Heart right ventricle (tissue), 2 donors: ENCODE measurements around a stretch of chr3.

- PRO-cap, 2 experiments, result no peak in any of the 2 experiments
These were observed 38.0 kb upstream of the LEKR1 start for GRCh38 chr3:156788262-156788541.

DNA sequence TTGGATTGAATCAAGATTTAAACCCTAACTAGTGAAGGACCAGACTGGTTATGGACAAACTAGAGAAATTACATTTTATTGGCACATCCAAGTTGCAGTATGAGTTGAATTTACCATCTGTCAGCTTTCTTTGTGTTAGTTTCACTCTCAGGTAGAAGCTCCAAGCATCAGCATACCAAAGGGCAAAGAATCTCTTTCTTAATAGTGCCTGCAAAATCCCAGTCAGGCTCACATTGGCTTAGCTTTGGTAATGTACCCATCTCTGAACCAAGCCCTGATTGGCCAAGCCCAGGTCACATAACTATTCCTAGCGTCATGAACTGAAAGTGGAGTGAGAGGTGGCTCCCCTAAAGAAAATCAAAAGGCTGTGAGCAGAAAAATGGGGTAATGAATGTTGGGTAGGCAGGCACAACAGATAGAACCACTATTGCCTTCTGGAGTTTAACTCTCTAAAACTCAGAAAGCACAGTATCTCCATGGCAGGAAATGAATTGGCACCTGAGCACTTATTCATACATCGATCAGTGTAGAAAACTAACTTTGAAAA is 66.8 kb downstream of the CCNL1 start:
- PRO-cap, 2 experiments, result peak in 1 of 2 experiments; most common plus-strand start position 324 of the sequence (in 1); most common minus-strand start position 174 of the sequence (in 1)

DNA sequence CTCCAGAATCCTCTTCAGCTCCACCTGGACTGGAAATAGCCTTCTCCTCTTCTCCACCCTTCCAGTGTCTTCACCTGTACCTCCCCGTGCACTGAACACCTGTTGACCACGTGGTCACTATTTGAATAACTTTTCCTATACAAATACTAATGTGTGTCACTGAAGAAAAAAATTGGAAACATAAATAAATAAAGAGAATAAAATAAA is 52.9 kb downstream of the CCNL1 start:
- PRO-cap, 2 experiments, result no peak in any of the 2 experiments

DNA sequence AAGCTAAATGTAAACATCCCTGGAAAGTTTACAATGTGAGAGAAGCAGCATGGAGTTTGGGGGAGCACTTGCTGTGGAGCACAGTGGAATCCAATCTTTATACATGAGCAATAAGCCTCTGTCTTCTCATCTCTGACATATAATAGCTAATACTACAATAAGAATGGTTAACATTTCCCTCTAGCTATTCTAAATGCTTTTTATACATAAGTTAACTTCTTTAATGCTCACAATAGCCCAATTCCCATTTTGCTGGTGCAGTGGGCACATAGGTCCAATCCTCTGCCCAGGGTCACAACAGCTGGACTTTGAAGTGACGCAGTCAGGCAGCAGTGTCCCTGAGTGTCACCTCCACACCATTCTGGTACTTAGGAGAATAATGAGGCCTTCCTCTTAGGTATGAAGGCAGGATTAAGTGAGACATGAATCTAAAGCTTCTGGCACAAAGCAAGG is 26.4 kb downstream of the CCNL1 start:
- PRO-cap, 2 experiments, result no peak in any of the 2 experiments

DNA sequence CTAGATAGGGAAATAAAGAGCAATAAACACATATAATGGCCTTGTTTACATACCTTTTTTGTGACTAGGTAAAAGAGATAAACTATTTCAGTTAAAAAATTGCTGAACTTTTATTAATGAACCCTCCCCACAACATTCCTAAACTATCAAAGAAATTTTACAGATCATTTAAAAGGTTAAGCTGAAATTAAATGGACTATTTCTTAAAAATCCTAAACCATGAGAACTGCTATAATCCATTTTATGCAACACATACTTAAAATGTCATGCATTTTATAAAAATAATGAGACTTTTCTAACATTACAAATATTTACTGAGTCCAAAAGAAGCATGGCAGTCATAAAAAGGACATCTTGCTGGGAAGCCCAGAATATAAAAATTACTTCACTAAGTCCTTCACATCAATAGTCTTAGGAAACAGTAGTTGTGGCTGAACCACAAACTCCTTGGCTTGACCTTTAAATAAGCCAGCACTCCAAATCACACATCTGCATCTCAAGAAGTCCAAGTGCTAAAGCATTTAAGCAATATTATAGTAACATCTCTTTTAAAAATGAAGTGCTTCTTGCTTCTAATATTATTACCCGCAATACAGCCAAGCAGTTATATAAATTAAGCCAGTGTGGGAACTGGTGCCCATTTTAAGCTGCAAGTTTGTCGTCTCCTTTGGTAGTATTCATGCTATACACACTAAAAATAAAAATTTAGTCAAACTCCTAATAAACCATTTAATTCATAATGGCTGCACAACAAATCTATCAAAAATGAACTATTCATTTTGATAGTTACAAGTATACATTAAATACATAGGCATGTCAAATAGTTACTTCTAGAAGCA is 8.8 kb downstream of the CCNL1 start:
- PRO-cap, 2 experiments, result no peak in any of the 2 experiments

GRCh38 chr3:157154142-157154585 is 5.8 kb downstream of the CCNL1 start:
- PRO-cap, 2 experiments, result no peak in any of the 2 experiments

DNA sequence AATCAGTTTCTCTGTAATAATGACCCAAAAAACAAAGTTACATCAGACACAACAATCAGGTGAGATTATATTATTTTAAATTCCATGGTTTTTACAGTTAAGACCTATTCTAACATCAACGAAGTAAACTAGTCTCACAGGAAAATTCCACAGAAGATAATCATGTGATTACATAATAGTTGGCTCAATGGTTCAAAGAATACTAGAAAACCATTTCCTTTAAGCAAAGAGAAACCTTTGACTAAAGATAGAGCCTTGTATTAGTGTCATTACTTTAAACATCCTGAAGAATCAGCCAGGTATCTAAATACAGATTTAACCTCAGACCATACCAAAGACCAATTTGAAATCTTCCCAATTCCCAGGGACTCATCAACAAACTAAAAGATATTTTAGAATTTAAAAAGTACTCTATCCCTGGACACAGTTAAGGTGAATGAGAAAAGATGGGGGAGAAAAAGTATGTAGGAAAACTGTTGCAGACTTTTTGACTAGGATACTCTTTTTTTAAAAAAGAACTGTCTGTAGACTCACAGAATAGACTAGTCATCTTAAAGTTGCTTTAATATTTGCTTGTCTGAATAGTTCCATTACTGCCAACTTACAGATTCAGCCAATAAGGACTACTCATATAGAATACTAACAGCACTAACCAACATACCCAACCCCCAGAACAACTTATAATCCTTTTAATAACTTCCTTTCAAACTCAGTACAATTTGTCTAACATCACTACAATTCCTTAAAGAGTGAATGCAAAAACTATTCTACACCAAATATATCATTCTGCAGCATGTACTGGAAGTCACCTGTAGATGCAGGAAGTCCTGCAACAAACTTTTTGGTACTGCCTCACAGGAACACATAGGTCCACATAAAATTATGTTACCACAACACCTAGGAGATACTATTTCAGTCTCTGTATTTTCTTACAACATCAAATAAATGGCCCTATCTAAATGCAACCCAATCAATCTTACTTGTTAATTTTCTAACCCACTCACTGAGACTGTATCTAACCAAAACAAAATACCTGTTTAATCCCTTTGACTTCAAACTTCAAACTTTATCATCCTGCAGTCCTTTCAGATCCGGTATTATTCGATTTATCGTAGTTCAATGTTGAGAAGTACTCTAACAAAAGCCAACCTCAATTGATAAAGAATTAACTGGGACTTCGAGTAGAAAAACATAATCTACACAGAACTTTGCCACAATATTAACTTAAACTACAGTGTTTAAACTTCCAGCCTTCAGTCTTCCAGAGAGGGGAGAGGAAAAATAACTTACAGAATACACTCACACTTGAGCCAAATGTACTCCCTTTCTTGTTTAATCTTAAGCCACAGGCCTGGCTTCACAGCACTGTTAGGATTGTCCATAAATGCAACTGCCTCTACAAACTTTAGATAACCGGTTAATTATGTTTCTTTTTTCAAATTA is 2.2 kb downstream of the CCNL1 start:
- PRO-cap, 2 experiments, result no peak in any of the 2 experiments

DNA sequence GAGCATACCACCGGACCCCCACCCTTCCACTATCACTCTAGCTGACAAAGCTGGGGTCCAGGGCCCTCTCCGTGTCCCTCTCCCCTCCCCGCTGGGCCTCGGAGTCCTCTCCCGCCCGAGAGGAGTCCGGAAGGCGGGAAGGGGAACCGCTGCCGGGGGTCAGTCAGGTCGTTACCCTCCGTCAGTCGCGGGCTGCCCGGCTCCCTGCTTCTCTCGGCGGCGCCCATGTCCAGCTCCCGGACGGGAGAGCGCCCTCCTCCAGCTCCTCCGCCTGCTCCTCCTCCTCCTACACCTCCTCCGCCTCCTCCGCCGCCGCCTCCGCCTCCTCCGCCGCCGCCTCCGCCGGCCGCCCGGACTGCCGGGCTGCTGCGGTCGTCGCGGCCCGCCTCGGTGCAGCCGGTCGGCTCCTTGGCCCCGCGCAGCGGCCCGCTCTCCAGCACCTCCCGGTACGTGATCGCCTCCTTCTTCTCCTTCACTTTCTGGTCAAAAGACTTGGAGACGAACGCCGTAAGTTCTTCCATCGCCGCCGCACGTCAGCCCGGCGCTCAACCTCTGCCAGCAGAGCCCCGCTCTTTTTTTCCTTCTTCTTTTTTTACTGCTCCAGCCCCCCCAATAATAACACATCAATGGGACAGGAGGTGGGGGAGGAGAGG is 590 bp downstream of the SHOX2 start:
- PRO-cap, 2 experiments, result no peak in any of the 2 experiments

DNA sequence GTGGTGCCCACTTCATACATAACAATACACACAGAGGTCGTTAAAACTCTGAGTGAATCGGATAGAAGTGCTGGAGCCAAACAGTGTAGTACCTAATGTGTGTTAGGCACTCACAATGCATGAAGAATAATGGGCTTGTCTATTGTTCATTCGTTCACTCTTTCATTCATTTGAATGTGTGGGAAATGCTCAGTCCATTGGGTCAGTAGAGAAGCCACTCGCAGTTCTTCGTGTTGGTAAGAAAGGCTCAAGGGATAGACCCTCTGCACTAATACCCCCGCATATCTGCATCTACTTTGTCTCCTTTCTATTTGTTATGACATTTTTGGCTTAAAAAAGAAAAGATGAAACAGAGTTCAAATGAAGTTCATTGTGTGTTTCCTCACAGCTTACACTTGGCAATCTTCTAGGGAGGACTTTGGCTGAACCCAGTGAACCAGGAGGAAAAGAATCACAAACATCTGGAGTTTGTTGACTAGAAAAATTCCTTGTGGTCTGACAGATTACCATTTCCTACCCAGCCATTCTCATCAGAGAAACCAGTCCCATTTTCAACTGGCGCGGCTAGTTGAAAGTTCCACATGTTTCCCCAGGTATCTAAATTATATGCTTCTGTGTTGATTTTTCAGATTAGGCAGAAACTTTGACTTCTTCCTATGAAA is 32.8 kb upstream of the MFSD1 start:
- PRO-cap, 2 experiments, result no peak in any of the 2 experiments

DNA sequence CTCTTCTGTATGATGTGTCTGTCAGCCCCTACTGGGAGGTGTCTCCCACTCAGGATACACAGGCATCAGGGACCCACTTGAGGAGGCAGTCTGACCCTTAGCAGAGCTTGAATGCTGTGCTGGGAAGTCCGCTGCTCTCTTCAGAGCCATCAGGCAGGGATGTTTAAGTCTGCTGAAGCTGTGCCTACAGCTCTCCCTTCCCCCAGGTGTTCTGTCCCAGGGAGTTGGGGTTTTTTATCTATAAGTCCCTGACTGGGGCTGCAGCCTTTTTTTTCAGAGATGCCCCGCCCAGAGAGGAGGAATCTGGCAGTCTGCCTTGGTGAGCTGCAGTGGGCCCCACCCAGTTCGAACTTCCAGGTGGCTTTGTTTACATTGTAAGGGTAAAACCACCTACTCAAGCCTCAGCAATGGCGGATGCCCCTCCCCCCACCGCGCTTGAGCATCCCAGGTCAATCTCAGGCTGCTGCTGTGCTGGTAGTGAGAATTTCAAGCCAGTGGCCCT is 78.1 kb upstream of the IQCJ start:
- PRO-cap, 2 experiments, result no peak in any of the 2 experiments

- PRO-cap, 2 experiments, result no peak in any of the 2 experiments
These were observed 100.7 kb downstream of the IQCJ start for GRCh38 chr3:159169653-159170322.

DNA sequence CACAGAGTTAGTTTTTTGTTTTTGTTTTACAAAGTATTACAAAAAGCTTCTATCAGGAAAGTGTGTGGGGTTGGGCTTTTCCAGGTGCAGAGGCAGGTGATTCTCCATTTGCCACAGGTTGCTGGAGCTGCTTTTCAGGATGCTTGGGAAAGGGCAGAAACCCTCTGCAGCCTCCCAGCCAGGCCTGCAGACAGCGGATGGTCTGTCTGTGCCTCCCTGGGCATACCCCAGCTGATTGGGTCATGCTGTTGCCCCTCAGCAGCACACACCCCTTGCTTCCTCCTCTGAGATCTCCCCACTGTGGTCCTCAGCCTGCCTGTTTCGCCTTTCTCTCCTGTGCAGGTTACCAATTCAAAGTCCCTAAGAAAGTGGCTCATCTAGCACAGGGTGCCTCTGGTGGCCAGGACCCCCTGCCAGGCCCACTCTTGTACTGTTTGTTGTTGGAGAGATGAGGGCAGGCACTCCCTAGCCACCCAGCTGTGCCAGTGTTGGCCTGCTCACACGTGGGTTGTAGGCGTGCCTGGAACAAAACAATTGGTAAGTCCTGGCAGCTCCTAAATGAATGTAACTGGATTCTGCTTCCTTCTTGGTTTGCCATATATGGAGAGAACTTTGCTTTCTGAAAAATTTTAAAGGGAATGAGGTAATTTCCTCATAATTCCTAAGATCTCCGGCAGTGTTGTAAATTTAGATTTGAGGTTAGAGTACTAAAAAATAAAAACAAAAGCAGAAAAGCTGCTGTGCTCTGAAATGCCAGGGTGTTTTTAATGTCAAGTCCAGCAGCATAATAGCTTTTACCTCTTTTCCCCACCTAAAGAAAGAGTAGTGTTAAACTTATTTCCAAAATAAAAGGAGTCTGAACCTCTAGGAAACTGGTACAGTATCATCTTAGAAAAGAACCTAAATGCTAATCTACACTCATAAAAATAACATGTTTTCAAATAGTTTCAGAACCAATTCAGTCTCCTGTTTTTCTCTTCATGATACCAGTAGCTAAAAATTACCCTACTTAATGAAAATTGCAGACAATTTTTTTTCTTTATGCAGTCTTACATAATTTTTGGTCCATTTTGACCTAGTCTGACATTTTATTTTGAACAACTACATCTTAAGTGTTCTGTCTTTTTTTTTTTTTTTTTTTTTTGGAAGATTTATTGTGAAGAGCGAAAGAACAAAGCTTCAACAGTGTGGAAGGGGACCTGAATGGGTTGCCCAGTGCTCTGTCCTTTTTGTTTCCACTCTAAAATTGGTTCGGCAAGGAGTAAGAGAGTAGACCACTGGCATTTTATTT is 449.6 kb upstream of the C3orf80 start:
- PRO-cap, 2 experiments, result peak in 1 of 2 experiments; most common plus-strand start position 756 of the sequence (in 1); most common minus-strand start position 510 of the sequence (in 1)

DNA sequence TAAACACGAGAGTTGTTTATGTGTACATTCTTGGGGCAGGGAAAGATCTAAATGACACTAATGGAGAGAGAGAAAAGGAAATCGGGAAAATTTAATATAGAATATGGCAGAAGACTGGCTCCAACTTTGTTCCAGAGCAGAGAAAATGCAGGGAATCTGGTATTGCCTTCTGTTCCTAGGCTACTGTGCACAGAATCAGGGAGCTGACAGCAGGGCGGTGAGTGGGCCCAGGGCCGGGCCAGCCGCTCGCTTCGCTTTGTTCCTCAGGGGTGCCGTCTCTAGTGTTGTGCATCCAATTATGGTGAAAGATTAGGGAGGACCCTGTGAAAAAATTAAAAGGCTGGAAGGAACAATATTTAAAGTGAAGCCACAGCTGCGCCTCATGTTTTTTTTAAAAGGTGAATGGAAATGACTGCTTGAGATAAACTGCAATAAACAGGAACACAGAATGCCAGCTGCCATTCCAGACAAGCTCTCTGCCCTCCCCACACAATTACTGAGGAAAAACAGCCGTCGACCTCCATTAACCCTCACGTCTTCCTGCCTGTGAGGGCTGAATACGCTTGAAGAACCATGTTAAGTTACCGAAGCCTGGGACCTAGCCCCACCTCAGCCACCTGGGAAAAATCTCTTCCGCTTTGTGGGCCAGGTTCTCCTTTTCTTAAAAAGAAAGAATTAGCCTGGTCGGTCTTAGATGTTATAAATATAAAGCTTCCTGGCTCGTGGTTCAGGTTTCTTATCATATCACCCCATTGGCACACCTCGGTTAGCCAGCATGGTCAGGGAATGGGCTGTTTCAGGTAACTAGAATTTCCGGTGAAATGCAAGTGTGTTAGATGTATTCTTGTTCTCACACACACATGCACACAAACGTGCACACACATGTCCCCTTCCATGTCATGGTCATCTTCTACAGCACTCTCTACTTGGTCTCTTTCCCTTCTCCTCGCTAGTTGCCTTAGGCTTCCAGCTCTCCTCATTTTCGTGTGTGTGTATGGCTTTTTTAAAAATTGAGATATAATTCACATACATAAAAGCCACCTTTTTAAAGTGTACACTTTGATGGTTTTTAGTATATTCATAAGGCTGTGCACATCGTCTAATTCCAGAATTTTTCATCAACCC is 368.4 kb upstream of the C3orf80 start:
- PRO-cap, 2 experiments, result peak in 2 of 2 experiments; most common plus-strand start position 461 of the sequence (in 1); most common minus-strand start position 271 of the sequence (in 2)

GRCh38 chr3:160150134-160150477 is 75.1 kb upstream of the C3orf80 start:
- PRO-cap, 2 experiments, result no peak in any of the 2 experiments

- PRO-cap, 2 experiments, result no peak in any of the 2 experiments
These were observed 777 bp upstream of the TRIM59 start for GRCh38 chr3:160450269-160450856.

GRCh38 chr3:160514837-160515814 is 50.2 kb downstream of the KPNA4 start:
- PRO-cap, 2 experiments, result peak in 1 of 2 experiments; most common minus-strand start chr3:160515236 (in 1)

- PRO-cap, 2 experiments, result no peak in any of the 2 experiments
These were observed 34.6 kb upstream of the KPNA4 start for GRCh38 chr3:160600045-160600343.

DNA sequence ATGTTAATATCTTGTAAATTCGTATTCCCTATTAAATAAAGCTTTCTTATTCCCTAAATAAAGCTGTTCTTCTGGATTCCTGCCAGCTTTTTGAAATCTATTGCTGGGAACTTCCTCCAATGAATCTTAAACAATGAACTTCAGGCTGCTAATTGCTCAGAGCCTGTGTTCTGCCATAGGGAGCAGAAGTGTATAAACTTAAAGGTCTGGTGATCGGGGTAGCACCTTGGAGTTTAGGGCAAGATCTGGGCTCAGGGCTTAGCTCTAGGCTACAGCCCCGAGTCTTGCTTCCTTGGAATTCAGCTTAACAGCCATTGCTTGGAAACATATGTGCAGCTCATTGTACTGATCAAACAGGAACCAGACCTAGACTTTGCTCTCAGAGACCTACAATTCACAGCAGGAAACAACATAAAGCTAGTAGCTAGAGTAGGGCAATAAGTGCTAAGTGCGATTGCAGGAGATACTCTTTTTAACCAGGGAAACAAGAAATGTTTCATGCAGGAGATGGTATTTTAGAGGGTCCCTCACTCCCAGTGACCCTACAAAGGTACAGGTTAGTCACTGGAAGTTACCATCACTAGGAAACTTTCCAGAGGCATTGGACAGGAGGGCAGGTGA is 1.5 kb downstream of the ARL14 start:
- PRO-cap, 2 experiments, result no peak in any of the 2 experiments

GRCh38 chr3:161231448-161231723 is 10.3 kb downstream of the NMD3 start:
- PRO-cap, 2 experiments, result no peak in any of the 2 experiments

DNA sequence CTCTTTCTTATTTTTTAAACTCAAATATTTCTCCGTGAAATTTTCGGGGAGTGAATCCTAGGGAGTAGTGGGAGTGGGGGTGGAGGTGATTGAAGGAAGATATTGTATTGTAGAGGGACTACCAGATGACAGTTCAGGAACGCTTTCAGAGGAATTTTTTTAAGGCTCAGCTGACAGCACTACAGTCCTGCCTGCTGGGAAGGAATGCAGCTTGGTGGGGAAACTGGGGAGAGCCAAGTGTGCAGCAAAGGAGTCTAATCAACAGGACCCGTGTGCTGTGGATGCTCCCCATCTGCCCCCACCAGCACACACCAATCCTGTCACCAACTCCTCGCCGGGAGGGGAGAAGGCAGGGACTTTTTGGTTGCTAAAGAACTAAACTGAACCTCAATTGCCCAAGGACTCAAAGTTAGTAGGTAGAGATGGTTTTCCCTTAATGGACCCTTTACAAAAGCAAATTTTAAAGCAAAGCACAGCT is 2.3 kb downstream of the SLITRK3 start:
- PRO-cap, 2 experiments, result no peak in any of the 2 experiments